ENCODE measurements around the genes EPOR, RGL3, CNN1 and ZNF844.

GRCh38 chr19:11166222-11166903, 10.8 kb upstream of the SPC24 start:
- RRBS, result no CpG with 5 or more reads among the region's 24 CpGs

GRCh38 chr19:11168408-11169058, 13.0 kb upstream of the SPC24 start:
- RRBS, result no CpG with 5 or more reads among the region's 12 CpGs

GRCh38 chr19:11286454-11286914, 9.5 kb upstream of the TSPAN16 start:
- RRBS, result no CpG with 5 or more reads among the region's 4 CpGs

DNA sequence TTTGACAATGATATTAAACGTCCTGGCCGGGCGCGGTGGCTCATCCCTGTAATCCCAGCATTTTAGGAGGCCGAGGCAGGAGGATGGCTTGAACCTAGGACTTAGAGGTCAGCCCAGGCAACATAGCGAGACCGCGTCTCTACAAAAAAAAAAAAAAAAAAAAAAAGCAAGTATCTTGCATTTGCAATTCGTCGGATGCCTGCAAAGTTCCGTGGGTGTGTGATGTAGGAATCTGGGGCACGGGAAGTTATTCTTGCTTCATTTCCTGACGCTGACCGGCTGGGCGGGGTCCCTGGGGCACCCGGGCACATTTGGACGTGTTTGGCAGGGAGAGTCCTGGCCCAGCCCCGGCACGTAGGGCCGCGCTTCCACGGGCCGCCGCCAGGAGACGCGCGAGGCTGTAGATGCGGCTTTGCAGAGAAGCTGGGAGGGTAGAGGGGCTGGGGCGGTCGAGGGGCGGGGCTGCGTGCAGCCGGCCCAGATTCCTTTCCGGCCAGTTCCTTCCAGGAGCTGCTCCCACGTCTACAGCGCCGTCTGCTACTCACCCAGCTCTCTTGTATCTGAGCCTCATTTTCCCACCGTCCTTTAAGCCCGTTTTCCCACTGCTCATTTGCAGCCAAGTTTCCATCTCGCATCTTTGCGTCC, 2.3 kb upstream of the TSPAN16 start:
- RRBS, result under 1% methylated on average over 14 of the region's 41 CpGs

- RRBS, result no CpG with 5 or more reads among the region's 7 CpGs
These were observed 897 bp downstream of the TMEM205 start for GRCh38 chr19:11345162-11345579.

DNA sequence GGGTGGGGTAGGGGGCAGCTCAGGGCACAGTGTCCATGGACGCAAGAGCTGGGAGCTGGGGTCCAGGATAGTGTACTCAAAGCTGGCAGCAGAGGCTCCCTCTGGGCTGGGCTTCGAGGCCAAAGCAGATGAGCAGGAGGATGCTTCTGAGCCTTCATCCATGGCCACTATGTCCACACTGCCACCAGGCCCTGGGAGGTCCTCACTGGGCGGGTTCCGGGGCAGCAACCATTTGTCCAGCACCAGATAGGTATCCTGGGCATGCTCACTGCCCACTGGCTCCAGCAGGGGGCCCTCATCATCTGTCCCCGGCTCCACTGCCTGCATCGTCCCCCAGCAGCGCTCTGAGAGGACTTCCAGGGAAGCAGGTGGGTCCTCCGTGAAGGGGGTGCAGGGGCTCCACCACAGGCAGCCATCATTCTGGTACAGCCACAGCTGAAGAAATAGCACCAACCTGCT, 3.7 kb downstream of the SWSAP1 start:
- RRBS, result 45% methylated on average over 2 of the region's 8 CpGs

DNA sequence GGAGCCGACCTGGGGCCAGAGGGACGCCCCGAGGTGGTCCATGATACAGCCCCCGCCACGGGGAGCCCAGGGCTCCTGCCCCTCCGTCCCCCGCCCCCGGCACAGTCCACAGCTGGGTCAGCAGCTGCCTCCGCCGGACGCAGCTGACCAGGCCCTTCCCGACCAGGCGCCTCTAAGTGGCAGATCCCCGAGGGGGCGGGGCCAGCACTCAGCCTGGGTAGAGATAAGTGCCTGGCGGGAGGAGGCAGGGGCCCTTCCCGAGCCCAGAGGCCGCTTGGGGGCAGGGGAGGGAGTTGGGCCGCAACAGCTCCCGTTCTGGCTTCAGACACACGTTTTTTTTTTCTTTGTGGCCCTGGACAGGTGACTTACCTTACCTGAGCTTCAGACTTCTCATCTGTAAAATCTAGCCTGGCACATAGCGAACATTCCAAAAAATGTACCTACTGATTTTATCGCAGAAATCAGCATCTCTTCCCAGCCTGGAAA, at the start of gene EPOR:
Gene EPOR, minus strand, starts transcription at position 149 of the 486 bp plus-strand sequence.
- RRBS, result 10% methylated on average over 2 of the region's 23 CpGs

DNA sequence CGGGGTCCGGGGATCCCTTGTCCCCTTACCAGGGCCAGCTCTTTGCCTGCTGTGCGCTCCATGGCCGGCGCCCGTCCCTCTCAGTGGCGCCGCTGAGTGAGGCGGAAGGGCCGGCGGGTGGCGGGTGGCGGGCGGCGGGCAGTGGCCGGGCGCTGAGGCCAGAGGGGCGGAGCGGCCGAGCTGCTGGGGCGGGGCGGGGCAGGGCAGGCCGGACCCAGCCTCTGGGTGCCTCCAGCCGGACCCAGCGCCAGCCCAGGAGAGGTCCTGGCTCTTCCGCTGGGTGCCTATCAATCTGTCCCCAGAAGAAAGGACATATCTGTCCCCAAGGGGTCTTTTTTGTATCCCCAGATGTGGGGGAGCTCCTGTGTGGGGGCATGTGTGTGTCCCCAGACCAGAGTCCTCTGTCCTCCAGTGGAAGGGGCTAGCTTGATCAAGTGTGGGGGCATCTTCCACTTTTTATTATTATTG, at the start of gene RGL3:
Gene RGL3, minus strand, starts transcription at position 98 of the 468 bp plus-strand sequence.
- RRBS, result 8% methylated on average over 22 of the region's 26 CpGs

DNA sequence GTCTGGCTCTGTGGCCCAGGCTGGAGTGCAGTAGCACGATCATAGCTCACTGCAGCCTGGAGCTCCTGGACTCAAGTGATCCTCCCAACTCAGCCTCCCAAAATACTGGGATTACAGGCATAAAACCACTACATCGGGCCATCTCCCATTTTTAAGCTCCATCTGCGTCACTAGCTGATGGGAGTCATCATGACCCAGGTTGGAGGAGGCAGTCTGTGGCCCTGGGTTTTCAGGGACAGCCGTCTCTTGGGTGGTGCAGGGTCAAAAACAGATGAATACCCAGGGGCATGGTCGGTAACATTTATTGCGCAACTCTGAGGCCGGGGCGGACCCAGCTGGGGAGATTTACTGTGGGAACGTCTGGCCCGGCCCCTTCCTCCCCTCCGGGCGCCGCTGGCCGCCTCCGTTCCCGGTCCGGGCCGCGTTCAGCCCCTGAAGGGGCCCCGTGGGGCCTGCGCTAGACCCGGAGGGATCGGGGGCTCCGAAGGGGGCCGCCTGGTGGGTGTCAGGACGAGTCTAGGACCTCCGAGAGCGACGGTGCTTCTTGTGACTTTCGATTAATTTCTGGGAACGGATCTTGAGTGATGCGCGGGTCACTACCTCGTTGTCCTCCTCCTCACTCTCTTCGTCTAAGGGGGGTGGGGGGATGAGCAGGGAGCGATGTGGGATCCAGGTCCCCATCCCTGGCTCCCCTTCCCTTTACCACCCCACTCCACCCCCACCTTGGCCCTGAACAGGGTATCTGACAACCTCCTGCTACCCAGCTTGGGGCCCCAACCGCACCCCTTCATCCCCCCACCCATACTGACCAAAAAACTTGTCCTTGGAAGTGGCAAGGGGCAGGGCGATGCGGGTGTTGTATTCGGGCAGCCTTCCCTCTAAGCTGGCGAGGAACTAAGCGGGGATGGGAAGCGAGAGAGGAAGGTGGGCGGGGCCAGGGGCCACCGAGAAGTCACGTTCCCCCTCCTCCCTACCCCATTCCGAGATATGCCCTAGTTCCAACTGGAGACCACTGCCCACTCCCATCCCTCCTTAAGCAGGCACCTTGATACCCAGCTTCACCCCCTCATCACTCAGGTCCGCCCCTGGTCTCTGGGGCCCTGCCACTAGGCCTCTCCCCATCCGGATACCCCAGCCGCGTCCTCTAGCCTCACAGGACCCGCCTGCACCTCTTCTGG, 1.6 kb upstream of the RGL3 start:
- RRBS, result 10% methylated on average over 8 of the region's 52 CpGs

- RRBS, result 5% methylated on average over 7 of the region's 30 CpGs
These were observed 1.3 kb downstream of the ELAVL3 start for GRCh38 chr19:11479618-11479905.

DNA sequence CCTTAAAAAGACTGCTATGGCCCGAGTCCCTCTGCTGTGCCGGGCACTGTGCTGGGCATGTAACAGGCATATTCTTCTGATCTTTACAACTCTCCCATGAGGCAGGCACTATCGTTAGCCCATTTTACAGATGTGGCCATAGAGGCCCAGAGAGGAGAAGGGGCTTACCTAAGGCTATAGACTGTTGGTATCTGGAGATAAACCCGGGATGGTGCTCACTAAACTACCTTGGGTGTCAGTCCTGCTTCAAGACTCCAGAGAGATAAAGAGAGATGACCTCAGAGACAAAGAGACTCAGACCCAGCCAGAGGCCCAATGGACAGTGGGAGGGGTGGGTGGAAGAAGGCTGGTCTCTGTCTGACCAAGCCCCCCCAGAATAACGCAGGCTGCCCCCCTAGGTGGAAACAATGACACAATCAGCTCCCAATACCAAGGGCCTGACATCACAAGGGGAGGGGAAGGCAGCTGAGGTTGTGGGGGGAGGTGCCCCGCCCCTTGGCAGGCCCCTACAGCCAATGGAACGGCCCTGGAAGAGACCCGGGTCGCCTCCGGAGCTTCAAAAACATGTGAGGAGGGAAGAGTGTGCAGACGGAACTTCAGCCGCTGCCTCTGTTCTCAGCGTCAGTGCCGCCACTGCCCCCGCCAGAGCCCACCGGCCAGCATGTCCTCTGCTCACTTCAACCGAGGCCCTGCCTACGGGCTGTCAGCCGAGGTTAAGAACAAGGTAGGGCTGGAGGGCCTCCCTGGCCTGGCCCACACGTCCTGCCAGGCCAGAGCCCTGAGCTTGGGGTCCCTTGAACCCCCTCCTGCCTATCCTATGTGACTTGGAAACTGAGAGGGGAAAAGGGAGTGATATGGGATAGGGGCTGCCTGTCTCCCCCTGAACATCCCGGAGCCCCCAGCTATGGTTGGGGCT, at the start of gene CNN1:
Gene CNN1, plus strand, starts transcription at position 585 of the 916 bp plus-strand sequence.
- RRBS, result 22% methylated on average over 5 of the region's 21 CpGs

GRCh38 chr19:11539469-11540452, 1.1 kb downstream of the CNN1 start:
- RRBS, result 3% methylated on average over 16 of the region's 36 CpGs

DNA sequence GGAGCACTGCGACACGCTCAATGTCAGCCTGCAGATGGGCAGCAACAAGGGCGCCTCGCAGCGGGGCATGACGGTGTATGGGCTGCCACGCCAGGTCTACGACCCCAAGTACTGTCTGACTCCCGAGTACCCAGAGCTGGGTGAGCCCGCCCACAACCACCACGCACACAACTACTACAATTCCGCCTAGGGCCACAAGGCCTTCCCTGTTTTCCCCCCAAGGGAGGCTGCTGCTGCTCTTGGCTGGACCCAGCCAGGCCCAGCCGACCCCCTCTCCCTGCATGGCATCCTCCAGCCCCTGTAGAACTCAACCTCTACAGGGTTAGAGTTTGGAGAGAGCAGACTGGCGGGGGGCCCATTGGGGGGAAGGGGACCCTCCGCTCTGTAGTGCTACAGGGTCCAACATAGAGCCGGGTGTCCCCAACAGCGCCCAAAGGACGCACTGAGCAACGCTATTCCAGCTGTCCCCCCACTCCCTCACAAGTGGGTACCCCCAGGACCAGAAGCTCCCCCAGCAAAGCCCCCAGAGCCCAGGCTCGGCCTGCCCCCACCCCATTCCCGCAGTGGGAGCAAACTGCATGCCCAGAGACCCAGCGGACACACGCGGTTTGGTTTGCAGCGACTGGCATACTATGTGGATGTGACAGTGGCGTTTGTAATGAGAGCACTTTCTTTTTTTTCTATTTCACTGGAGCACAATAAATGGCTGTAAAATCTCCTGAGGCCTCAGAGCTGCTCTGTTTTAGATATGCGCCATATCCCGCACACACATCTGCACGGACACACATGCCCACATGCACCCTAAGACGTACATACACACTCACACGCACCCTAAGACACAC, 9.2 kb downstream of the ELOF1 start:
- RRBS, result no CpG with 5 or more reads among the region's 31 CpGs

DNA sequence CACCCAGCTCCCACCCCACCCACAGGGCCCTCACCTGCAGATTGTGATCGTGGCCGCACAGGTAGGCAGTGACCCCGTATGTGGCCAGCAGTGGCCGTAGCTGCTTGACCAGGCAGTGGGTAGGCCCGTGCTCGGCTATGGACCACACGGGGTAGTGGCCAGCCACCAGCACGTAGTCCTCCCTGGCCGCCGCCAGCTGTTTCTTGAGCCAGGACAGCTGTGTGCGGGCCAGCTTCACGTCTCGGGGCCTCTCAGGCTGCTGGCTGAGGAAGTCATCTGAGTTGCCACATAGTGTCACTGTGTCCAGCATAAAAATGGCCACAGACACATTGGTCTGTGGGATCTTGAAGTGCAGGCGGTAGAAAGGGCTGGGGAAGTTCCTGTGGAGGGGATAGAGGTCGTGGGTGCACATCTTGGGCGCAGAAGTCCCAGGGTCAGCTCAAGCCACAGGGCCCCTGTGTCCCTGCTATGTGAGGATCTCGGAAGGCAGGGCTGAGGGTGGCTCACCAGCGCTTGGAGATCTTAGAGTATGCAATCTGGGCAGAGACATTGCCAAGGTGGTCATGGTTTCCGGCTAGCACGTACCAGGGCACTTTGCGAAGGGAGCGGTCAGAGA, 1.1 kb downstream of the ACP5 start:
- RRBS, result no CpG with 5 or more reads among the region's 22 CpGs

DNA sequence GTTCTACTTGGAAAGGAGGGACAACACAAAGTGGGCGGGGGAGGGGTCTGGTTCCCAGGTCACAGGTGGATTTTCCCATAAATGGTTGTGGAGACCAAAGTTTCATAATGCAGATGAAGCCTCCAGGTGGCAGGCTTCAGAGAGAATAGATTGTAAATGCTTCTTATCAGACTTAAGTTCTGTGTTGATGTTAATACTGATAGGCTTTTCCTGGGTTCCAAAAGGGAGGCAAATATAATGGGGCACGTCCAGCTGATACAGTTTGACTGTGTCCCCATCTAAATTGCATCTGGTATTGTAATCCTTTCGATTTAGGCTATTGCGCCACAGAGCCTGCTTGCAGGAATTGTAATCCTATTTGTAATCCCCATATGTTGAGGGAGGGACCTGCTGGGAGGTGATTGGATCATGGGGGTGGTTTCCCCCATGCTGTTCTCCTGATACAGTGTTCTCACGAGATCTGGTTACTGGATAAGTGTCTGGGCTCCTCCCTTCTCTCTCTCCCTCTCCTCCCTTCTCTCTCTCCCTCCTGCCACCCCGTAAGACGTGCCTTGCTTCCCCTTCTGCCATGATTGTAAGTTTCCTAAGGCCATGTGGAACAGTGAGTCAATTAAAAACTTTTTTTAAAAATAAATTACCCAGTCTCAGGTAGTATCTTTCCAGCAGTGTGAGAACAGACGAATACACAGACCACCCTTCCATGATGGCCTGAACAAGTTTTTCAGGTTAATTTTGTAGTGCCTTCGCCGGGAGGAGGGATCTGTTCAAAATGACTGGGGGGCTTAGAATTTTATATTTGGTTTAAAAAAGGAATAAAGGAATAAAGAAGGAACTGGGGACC, 44.9 kb downstream of the ZNF823 start:
- RRBS, result 4% methylated on average over 1 of the region's 10 CpGs

DNA sequence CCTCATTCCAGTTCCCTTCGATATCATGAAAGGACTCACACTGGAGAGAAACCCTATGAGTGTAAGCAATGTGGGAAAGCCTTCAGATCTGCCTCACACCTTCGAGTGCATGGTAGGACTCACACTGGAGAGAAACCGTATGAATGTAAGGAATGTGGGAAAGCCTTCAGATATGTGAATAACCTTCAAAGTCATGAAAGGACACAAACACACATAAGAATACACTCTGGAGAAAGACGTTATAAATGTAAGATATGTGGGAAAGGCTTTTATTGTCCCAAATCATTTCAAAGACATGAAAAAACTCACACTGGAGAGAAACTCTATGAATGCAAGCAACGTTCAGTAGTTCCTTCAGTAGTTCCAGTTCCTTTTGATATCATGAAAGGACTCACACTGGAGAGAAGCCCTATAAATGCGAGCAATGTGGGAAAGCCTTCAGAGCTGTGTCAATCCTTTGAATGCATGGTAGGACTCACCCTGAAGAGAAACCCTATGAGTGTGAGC, 16.2 kb upstream of the ZNF439 start:
- RRBS, result no CpG with 5 or more reads among the region's 6 CpGs

- RRBS, result no CpG with 5 or more reads among the region's 4 CpGs
These were observed 34.8 kb downstream of the ZNF433 start for GRCh38 chr19:12000648-12001034.

DNA sequence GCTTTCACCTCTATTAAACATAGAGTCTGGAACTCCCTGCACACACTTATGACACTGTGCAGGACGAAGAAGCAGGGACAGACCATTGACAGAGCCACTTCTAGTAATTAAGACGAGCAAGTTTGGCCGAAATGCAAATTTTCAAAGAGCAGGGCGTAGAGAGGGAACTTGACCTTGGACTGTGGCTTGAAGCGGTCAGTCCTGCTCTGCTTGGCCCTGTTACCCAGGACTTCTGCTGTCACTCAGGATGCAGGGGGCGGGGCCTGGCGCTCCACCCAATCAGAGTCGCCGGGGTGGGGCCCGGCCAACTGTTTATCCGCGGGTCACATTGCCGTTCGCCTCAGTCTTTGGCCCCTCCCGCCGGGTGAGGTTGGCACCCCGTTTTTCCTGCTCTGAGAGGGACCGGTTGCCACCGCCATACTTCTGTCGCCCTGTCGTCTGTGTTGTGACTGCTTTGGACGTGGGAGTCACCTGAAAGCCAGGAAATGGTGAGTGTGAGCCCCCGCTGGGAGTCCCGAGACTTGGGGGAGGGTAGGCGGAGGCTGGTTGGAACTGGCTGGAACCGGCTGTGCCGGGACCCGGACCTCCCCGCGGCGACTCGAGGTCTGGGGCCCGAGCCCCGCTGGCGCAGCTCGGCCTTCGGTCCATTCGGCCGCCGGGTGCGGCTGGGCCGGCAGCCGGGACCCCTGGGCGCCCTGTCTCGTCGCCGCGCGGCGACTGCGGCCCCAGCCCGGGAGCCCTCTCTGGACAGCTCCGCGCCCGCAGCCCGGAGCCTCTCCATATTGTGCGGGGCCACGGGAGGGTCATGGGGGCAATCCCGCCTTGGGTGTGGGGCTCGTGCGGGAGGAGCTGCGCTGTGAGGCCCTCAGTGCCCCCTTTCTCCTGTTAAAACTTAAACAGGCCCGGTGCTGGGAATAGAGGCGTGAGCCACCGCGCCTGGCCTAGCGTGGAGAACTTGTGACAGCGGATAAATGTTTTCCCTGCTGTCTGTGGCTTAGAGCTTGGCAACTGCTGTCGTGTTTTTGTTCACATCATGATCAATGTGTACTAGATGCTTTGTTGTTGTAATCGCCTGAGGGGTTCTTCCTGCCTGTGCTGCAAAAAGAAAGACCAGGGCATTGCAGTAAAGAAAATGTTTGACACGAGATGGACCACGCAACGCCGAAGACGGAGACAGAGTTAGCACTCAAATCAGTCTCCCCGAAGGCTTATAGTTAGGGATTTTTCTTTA, at the start of gene ZNF844:
Gene ZNF844, plus strand, starts transcription at position 343 of the 1,231 bp plus-strand sequence.
- RRBS, result 2% methylated on average over 38 of the region's 76 CpGs

DNA sequence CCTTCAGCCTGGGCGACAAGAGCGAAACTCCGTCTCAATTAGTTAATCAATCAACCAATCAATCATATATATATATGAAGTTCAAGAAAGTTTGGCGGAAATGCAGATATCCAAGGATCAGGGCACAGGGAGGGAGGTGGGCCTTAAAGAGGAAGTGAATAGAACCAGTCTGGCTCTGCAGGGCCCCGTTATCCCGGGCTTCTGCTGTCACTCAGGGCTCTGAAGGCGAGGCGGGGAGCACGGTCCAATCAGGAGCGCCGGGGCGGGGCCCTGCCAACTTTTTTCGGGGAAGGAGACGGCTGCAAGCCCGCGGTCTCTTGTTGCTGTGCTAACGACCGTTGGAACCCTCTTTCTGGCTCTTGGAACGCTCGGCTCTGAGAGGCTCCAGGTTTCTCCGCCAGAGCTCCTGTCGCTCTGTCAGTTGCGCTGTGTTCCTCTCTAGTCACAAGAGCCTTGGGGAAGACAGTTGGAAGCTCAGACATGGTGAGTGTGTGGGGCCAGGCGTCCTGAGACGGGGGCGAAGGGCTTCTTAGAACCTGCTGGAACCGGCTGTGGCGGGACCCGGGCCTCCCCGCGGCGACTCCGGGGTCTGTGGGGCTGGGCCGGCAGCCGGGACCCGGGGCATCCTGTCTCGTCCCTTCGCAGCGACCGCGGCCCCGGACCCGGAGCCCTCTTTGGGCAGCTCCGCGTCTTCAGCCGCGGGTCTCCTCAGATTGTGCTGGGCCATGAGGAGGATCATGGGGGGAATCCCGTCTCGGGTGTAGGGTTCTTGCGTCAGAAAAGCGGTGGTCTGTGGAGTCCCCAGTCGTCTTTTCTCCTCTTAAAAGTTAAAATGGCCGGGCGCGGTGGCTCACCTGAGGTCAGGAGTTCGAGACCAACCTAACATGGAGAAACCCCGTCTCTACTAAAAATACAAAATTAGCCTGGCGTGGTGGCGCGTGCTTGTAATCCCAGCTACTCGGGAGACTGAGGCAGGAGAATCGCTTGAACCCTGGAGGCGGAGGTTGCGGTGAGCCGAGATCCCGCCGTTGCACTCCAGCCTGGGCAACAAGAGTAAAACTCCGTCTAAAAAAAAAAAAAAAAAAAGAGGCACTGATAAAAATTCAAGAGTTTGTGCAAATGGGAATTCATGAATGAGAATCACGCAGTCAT, 27.8 kb downstream of the ZNF844 start:
- RRBS, result 2% methylated on average over 13 of the region's 69 CpGs

DNA sequence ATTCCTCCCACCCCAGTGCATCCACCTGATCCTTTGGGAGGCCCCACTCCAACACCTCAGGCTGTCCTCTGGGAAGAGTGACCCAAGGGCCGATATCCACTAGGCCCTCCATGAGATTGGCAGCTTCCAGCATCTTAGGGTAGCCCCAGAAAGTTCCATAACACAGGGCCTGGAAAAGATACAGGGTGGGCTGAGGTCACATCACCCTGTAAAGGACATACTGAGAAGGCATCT, 1.6 kb downstream of the ZNF44 start:
- RRBS, result no CpG with 5 or more reads among the region's 1 CpG

Data from zone of skin (tissue), 1 donor.